Keratinocyte (primary cell): ENCODE data around the genes GDF2 and SLC18A3.

DNA sequence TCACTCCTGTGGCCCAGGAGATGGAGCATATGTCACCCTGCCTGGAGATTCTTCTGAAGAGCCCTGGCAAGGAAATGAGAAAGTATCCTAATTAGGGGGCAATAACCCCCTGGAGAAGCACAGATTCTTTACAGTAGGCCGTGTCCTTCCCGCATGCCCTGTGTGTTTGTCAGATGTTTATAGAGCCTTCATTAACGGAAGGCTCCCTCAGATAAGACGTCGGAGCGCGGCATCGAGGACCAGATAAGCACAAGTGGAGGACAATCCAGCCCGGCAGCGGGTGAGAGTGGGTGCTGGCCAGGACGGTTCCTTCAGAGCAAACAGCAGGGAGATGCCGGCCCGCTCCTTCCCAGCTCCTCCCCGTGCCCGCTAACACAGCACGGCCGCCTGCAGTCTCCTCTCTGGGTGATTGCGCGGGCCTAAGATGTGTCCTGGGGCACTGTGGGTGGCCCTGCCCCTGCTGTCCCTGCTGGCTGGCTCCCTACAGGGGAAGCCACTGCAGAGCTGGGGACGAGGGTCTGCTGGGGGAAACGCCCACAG, at the start of gene GDF2:
GDF2 (plus strand) TSS at position 210 of the 540 bp plus-strand sequence.
CAGE:
- cytosol, long polyA minus RNA: no peak
- cytosol, long polyA plus RNA: no peak
- long polyA plus RNA: no peak
- nucleus, long polyA minus RNA: no peak
- nucleus, long polyA plus RNA: no peak

CAGE:
- cytosol, long polyA minus RNA: no peak
- cytosol, long polyA plus RNA: no peak
- long polyA plus RNA: no peak
- nucleus, long polyA minus RNA: no peak
- nucleus, long polyA plus RNA: no peak
These were observed 28.3 kb upstream of the AGAP9 start for GRCh38 chr10:47551739-47552204.

CAGE:
- cytosol, long polyA minus RNA: no peak
- cytosol, long polyA plus RNA: no peak
- long polyA plus RNA: no peak
- nucleus, long polyA minus RNA: no peak
- nucleus, long polyA plus RNA: no peak
These were observed 63.7 kb downstream of the MAPK8 start for GRCh38 chr10:48369972-48370820.

CAGE:
- cytosol, long polyA minus RNA: no peak
- cytosol, long polyA plus RNA: no peak
- long polyA plus RNA: no peak
- nucleus, long polyA minus RNA: no peak
- nucleus, long polyA plus RNA: no peak
These were observed 67.5 kb downstream of the MAPK8 start for GRCh38 chr10:48373660-48374734.

GRCh38 chr10:48435791-48436800, 129.6 kb downstream of the MAPK8 start:
CAGE:
- cytosol, long polyA minus RNA: no peak
- cytosol, long polyA plus RNA: no peak
- long polyA plus RNA: no peak
- nucleus, long polyA minus RNA: no peak
- nucleus, long polyA plus RNA: no peak

CAGE:
- cytosol, long polyA minus RNA: no peak
- cytosol, long polyA plus RNA: no peak
- long polyA plus RNA: no peak
- nucleus, long polyA minus RNA: no peak
- nucleus, long polyA plus RNA: no peak
These were observed 27.8 kb downstream of the ARHGAP22 start for GRCh38 chr10:48577037-48577455.

CAGE:
- cytosol, long polyA minus RNA: no peak
- cytosol, long polyA plus RNA: no peak
- long polyA plus RNA: no peak
- nucleus, long polyA minus RNA: no peak
- nucleus, long polyA plus RNA: no peak
These were observed 69.3 kb upstream of the LRRC18 start for GRCh38 chr10:49008653-49009615.

CAGE:
- cytosol, long polyA minus RNA: no peak
- cytosol, long polyA plus RNA: no peak
- long polyA plus RNA: no peak
- nucleus, long polyA minus RNA: no peak
- nucleus, long polyA plus RNA: no peak
These were observed 10.9 kb downstream of the TMEM273 start for GRCh38 chr10:49177093-49177840.

GRCh38 chr10:49183648-49184065, 4.5 kb downstream of the TMEM273 start:
CAGE:
- cytosol, long polyA minus RNA: no peak
- cytosol, long polyA plus RNA: no peak
- long polyA plus RNA: no peak
- nucleus, long polyA minus RNA: no peak
- nucleus, long polyA plus RNA: no peak

CAGE:
- cytosol, long polyA minus RNA: no peak
- cytosol, long polyA plus RNA: no peak
- long polyA plus RNA: no peak
- nucleus, long polyA minus RNA: no peak
- nucleus, long polyA plus RNA: no peak
These were observed 26.4 kb upstream of the C10orf71 start for GRCh38 chr10:49272101-49273524.

DNA sequence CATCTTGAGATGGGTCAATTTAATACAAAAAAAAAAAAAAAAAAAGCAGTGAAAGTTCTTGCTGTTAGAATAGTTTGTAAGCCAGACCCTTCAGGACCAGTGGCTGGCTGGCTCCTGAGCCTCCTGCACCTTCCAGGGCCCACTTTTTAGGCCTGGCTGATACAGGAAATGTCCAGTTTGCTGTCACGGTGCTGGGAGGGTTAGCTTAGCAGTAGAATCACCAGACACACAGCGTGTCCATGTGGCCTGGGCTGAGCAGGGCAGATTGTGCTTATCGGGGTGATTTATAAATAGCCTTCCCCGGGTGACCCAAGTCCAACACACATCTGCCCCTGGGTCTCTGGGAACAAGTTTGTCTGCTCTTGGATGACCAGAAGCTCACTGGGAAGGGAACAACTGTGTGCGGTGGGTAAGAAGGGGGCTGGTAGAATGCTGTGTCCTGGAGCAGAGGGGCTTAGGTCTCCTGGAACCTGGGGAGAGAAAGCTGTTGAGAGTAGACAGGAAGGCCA, 1.5 kb downstream of the C10orf71 start:
CAGE:
- cytosol, long polyA minus RNA: no peak
- cytosol, long polyA plus RNA: no peak
- long polyA plus RNA: no peak
- nucleus, long polyA minus RNA: no peak
- nucleus, long polyA plus RNA: no peak

GRCh38 chr10:49359879-49360495, 35.9 kb downstream of the DRGX start:
CAGE:
- cytosol, long polyA minus RNA: no peak
- cytosol, long polyA plus RNA: no peak
- long polyA plus RNA: no peak
- nucleus, long polyA minus RNA: no peak
- nucleus, long polyA plus RNA: no peak

CAGE:
- cytosol, long polyA minus RNA: no peak
- cytosol, long polyA plus RNA: no peak
- long polyA plus RNA: no peak
- nucleus, long polyA minus RNA: no peak
- nucleus, long polyA plus RNA: no peak
These were observed 68.7 kb downstream of the ERCC6 start for GRCh38 chr10:49470154-49470747.

CAGE:
- cytosol, long polyA minus RNA: no peak
- cytosol, long polyA plus RNA: no peak
- long polyA plus RNA: no peak
- nucleus, long polyA minus RNA: no peak
- nucleus, long polyA plus RNA: no peak
These were observed at the start of gene SLC18A3 for GRCh38 chr10:49609884-49610580. Gene SLC18A3 (plus strand): TSS chr10:49610310.

GRCh38 chr10:50260826-50261282, 9.5 kb upstream of the ASAH2 start:
CAGE:
- cytosol, long polyA minus RNA: no peak
- cytosol, long polyA plus RNA: no peak
- long polyA plus RNA: no peak
- nucleus, long polyA minus RNA: no peak
- nucleus, long polyA plus RNA: no peak

GRCh38 chr10:50326083-50326827, 74.9 kb upstream of the ASAH2 start:
CAGE:
- cytosol, long polyA minus RNA: no peak
- cytosol, long polyA plus RNA: no peak
- long polyA plus RNA: no peak
- nucleus, long polyA minus RNA: no peak
- nucleus, long polyA plus RNA: no peak

CAGE:
- cytosol, long polyA minus RNA: no peak
- cytosol, long polyA plus RNA: no peak
- long polyA plus RNA: no peak
- nucleus, long polyA minus RNA: no peak
- nucleus, long polyA plus RNA: no peak
These were observed 81.4 kb upstream of the ASAH2 start for GRCh38 chr10:50332779-50333039.

DNA sequence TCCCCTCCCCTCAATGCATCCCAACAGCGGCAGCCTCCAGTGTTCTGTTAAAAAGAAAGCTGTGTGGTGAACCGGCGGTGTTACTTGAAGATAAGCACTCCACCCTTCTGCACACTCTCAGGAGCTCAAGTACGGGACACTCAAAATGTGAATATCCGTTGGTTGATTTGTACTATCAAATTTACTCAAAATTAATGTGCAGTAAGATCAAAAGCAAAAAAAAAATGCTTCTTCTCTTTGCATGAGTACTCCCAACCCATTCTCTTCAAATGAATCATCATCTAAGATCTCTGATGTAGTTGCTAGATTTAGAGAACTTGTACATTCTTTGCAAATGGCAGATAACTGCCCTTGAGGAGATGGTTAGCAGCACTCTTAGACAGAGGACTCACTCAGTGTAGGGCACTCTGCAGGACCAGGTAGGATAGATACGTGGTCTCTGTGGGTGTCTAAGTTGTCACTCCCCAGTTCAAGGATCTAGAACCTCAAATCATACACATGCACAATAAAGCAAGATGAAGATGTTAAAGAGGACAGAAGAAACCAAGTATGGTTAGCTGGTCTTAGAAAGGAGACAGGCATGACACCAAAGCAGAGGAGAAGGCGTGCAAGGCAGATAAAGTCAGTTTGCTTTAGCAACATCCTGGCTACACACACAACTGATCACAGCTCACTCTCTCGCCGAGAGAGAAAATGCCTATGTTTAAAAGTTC, 145.7 kb upstream of the ASAH2 start:
CAGE:
- cytosol, long polyA minus RNA: no peak
- cytosol, long polyA plus RNA: no peak
- long polyA plus RNA: no peak
- nucleus, long polyA minus RNA: no peak
- nucleus, long polyA plus RNA: no peak

CAGE:
- cytosol, long polyA minus RNA: no peak
- cytosol, long polyA plus RNA: no peak
- long polyA plus RNA: no peak
- nucleus, long polyA minus RNA: no peak
- nucleus, long polyA plus RNA: no peak
These were observed 149.4 kb upstream of the ASAH2 start for GRCh38 chr10:50400649-50401086.

GRCh38 chr10:50497601-50498336, 126.0 kb downstream of the SGMS1 start:
CAGE:
- cytosol, long polyA minus RNA: no peak
- cytosol, long polyA plus RNA: no peak
- long polyA plus RNA: no peak
- nucleus, long polyA minus RNA: no peak
- nucleus, long polyA plus RNA: no peak